Rectum (tissue), 1 donor: ENCODE results near the genes SPINT1, ITPKA and TYRO3.

DNA sequence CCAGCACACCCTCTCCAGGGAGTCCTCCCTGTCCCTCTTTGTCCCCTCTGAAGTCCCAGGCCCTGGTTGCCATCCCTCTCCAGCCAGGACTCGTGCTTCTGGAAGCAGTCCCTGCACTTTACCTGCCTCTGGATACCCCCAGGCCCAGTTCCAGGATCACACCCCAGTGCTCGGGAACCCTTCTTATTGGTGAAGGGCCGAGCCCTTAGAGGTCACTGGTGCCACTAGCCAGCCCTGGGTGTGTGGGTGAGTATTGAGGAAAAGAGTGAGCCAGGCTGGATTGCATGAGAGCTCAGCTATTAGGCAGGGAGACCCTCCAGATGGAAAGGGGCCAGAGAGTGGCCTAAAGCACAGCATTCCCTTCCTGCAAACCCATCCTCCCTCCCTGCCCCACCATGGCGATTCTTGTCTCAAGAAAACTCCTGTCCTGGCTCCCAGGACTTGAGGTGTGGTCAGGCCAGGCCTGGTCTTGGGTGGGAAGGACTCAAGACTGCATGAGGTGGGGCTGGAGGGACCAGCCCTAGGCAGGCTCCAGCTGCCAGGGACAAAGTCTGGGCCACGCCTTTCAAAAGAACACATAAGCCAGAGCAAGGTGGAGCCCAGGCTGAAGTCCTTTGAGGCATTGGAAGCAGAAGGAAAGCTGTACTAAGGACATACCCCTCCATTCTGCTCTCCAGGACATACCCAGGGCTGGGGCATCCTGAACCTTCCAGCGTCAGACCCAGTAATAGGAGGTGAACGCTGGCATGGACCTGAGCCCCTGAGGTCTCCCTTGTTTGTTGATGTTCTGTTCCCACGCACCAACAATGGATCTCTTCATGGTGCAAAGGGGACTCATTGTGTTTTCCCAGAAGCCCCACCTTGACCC lies 4.7 kb upstream of the PHGR1 start:
- PRO-cap = bidirectional peak, plus-strand start at position 253 of the sequence, minus-strand start at position 92 of the sequence; bidirectional peak, plus-strand start at position 622 of the sequence, minus-strand start at position 407 of the sequence

GRCh38 chr15:40347826-40348435 lies 2.9 kb upstream of the PHGR1 start:
- PRO-cap = bidirectional peak, plus-strand start at chr15:40348259, minus-strand start at chr15:40348258

GRCh38 chr15:40486201-40486709 lies 15.5 kb downstream of the CHST14 start:
- PRO-cap = no peak

- PRO-cap = no peak
Measured at GRCh38 chr15:40676217-40676465, 18.8 kb upstream of the RAD51 start.

DNA sequence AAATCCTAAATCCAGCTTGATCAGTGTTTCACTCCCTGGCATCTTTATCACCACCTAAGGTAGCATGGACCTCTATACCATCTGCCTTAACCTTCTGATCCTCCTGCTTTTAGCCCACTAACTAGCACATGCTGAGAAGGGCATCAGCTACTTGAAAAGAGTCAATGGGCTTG lies 309 bp upstream of the ZFYVE19 start:
- PRO-cap = no peak

GRCh38 chr15:40843742-40844569 lies at the start of gene SPINT1:
Gene SPINT1 (plus strand): TSS chr15:40844048.
- PRO-cap = bidirectional peak, plus-strand start at chr15:40844057, minus-strand start at chr15:40843871; bidirectional peak, plus-strand start at chr15:40844214, minus-strand start at chr15:40844266; bidirectional peak, plus-strand start at chr15:40844533, minus-strand start at chr15:40844408

- PRO-cap = bidirectional peak, plus-strand start at chr15:40846926, minus-strand start at chr15:40846893; bidirectional peak, plus-strand start at chr15:40847215, minus-strand start at chr15:40847022
Measured at GRCh38 chr15:40846792-40847360, 3.0 kb downstream of the SPINT1 start.

GRCh38 chr15:40928515-40928766 lies 699 bp upstream of the DLL4 start:
- PRO-cap = bidirectional peak, plus-strand start at chr15:40928612, minus-strand start at chr15:40928336

GRCh38 chr15:40933483-40933903 lies 4.4 kb downstream of the DLL4 start:
- PRO-cap = unidirectional peak, plus-strand start at chr15:40933718

DNA sequence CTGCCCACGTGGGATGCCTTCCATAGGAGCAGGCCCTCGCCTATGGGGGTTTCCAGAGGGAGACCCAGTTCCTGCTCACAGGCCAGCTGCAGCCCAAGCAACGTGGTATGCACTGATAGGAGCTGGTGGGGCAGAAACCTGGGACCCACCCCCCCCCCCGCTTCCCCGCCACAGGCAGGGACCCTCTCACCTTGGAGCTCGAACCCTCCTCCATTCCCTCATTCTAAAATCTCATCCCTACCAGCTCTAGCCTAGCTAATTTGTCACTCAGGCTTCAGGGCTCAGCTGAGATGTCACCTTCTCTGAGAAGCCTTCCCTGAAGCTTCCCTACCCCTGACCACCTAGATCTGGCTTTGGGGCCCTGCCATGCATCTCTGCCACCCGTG lies 11.0 kb downstream of the CHAC1 start:
- PRO-cap = unidirectional peak, plus-strand start at position 122 of the sequence

- PRO-cap = no peak
Measured at GRCh38 chr15:41085219-41085854, 30.7 kb downstream of the INO80 start.

DNA sequence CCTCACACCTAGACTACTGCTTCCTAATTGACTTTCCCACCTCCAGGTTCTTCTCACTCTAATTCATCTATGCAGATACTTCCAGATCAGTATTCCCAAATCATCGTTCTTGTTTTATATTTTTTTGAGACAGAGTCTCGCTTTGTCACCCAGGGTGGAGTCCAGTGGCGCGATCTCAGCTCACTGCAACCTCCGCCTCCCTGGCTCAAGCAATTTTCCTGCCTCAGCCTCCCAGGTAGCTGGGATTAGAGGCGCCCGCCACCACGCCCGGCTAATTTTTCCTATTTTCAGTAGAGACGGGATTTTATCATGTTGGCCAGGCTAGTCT lies 12.8 kb downstream of the INO80 start:
- PRO-cap = no peak

DNA sequence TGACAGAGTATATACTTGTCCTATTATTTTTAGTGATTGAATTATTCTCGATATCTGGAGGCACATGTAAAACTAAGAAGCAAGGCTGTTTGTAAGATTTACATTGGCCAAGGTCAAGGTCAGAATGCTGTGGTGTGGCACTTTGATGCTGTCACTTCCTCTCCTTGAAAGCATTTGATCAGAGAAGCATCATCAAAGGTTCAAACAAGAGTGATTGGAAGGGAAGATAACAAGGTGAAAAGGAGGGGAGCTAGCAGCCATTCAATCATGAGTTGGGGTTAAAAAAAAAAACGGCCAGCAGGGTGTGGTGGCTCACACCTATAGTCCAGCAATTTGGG lies 26.4 kb downstream of the RTF1 start:
- PRO-cap = unidirectional peak, plus-strand start at position 283 of the sequence

DNA sequence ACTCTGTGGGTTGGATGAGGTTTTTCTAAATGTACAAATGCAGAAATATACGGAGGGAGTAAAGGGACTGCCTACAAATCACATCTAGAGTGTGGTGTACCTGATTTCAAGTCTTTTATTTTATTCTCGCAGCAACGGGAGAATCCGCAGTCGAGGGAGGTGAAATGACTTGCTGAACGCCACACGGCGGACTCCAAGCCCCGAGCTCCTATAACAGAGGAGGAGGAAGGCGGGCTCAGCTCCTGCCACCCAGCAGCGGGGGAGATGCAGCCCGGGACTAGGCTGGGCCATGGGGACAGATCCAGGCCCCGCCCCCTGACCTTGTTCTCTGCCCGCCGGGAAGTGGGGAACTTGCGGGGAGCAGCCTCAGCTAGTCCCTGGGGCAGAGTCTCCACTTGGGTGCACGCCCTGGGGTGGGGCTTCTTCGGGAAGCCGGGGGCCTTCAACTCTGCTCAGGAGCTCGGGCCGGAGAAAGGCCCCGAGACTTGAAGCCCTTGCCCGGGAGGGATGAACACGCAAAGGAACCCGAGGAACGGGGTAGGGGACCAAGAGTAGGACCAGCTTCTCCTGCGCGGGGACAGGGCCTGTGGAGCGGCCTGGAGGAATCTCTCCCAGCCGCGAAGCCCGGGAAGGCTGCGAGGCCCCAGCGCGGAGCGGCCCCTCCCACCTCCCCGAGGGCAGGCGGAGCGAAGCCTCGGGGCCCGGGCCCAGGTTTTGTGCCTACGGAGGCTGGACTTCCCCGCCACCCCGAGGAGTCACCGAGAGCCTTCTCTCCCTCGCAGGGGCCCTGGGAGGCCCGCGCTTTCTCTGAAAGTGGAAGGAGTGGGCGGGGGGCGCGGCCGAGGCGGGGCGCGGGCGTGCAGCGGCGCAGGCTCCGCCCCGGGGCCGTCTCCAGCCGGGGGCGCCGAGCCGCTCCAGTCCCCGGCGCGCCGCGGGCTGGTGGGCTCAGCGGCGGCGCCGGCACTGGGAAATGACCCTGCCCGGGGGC lies at the start of gene ITPKA:
Gene ITPKA (plus strand): TSS at position 917 of the 988 bp plus-strand sequence.
- PRO-cap = bidirectional peak, plus-strand start at position 427 of the sequence, minus-strand start at position 210 of the sequence; bidirectional peak, plus-strand start at position 917 of the sequence, minus-strand start at position 809 of the sequence

DNA sequence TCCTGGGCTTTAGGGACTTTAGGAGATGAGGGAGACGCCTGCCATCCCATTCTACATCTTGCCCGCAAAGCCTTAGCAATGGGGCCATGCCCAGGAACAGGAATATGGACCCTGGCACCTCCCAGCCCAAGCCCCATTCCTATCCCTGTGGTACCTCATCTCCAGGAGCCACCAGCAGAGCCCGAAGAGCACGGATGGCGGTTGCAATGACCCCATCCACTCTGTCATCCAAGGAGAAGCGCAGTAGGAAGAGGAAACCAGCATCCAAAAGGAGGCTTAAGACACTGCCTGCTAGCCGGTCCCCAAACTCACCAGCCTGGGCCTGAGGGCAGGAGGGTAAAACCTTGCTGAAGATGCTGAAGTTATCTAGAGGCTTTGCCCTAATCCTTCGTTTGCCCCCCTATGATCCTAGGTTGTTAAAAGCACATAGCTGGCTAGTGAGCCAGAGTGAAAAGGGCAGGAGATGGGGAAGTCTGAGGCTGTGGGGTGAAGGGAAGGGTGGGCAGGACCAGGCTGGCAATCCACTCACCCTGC lies 14.1 kb upstream of the LTK start:
- PRO-cap = no peak

- PRO-cap = bidirectional peak, plus-strand start at chr15:41559022, minus-strand start at chr15:41559078
Measured at GRCh38 chr15:41558398-41559417, at the start of gene TYRO3. Gene TYRO3 (plus strand): TSS chr15:41559212.

DNA sequence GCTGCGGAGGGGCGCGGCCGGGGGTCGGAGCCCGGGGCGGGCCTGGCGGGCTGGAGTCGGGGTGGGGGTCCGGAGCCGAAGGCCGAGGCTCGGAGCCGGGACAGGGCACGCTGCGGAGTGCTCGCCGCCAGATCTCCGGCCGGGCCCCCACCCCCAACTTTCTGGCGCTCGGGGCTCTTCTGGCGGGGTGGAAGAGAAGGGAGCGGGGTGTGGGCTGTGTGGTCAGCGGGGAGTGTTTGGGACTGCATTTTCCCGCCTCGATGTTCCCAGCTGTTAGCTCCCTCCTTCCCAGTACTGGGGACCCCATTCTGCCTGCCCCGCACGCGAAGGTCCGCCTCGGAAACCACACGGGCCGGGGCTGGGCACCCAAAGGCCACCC lies 395 bp downstream of the TYRO3 start:
- PRO-cap = no peak

GRCh38 chr15:41560933-41561783 lies 2.1 kb downstream of the TYRO3 start:
- PRO-cap = no peak

DNA sequence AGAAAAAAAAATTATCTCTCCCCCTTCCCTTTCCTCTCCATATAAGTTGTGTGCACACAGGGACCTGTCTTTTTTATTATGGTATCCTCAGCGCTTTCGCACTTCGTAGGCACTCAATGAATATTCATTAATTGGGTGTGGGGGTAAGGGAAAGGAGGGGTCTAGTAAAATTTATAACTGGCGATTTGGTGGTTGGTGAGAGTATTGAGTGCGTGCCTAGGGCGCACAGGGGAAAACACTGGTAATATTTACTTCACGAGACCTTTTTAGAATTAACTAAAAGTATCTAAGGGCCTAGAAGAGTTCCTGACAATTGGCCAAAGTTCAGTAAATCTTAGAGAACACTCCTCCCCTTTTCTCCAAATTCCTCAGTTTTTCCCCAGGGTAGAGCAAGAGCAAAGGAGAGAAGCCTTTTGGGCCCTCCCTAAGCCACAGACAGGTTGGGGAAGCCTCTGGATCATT lies 25.7 kb downstream of the TYRO3 start:
- PRO-cap = no peak

DNA sequence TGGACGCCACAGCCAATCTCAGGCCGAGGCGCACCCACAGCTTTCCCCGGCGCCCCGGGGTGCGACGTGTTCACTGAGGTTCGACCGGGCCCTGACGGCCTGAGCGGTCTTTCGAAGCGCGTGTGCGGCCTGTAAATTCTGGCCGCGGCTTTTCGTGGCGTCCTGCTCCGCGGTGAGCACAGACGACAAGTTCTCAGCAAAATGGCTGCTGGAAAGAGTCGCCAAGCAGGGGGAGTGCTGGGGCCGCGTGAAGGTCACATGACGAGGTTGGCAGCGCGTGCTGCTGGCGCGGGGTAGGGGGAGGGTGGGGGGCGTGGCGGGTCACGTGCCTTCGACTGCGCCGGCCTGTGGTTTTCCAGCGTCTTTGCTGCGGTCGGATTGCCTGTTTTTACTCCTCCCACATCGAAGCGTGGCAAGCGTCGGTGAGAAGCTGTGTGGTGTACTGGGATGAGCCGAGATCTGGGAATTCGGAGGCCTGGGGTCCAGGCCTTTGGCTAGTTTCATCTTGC lies 62.8 kb downstream of the TYRO3 start:
- PRO-cap = no peak